ENCODE results near the genes NAV2, PRMT3 and MUC15.

DNA sequence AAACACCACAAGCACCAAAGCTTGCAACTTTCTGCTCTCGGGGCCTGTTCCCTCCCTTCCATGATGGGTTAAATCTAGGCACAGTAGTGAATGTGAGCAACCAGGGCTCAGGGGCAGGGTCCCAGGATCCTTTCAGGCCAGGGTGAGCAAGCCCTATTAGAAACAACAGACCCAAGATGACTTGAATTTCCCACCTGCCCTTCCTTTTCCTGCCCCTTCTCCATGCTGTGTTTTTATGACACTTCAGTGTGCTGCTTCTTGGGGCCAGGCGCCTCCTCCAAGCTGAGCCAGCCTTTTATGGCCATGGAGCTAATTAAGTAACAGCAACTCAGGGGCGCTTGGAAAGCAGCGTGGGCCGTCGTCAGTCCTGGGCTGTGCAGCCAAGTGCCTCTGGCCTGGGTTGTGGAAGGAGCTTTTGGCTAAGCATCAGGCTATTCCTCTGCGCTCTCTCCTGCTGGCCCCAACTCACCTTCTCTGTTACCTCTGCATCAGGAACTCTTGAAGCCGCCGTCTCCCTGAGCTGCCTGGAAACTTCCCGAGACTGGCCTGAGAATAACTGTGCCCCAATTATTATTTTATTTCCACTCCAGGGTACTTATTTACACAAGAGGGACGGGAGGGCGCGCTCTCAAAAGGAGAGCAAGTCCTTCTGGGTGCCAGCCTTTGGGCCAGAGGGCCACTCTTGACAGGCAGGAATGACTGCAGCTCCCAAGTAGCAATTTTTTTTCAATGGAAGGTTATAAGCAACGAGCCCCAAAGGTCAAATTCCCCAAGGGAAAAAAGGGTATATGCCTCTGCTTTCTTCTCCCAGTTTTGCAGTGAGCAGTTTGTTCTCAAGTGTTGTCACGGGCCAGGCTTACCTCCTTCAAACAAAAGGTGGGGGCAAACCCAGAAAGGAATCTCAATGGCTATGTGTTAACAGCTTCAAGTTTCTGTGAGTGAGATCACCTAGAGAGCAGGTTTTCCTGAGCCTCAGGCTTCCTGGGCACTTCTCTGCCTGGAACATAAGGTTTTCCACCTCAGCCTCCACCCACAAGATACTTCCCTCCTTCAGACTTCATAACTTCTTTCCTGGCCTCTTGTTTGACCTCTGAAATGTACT lies 38.6 kb upstream of the NAV2 start:
- PRO-cap, result bidirectional peak, plus-strand start at position 434 of the sequence, minus-strand start at position 224 of the sequence; unidirectional peak, minus-strand start at position 543 of the sequence

DNA sequence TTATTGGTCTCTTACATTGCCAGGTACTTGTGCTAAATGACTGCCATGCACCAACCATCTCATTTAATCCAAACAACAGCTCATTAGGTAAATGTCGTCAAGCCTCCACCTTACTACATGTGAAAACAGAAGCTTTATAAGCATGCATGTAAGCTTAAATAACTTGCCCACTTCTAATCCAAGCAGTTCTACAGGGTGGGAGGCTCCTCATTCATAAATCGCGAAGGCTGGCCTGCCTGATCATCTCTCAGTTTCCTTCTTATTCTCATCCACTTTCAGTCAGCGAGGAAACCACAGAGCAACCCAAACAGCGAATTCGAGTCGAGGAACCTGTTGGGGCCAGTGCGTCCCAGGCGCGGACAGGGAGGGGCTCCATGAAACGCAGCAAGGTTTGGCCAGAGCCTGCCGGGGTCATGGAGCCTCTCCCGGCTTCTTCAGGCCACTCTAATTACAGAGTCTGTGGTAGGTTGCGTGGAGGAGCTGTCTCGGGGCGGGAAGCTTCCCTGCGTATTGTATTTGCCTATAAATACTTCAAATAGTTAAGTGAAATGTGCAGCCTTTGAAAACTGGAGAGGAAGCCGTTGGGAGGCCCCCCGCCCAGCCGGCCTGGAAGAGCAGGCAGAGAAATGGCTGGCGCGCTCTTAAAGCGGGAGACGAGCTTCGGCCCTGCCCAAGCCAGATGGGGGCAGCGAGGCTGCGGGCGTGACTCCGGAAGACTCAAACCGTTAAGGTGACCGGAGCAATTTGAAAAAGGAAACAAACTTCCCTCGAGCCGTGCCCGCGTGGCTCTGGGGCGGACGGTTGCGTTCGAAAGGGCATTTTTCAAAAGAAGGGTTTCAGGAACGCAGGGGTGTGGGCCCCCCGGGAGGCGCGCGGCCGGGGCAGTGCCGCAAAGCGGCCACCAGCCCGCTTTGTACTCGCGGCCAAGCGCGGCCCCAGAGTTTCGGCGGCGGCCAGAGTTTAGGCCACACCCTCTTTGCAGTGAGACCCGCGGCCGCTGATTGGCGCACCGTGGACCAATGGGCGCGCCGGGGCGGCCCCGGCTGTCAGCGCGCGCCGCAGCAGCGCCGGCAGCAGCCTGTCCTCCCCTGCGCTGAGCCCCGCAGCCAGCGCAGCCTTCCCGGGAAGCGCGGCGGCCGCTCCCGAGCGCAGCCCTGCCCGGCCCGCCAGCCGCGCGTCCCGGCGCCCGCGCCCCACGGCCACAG lies at the start of gene NAV2:
NAV2 (plus strand) TSS at position 1,081 of the 1,205 bp plus-strand sequence.
- PRO-cap, result bidirectional peak, plus-strand start at position 1,081 of the sequence, minus-strand start at position 886 of the sequence

GRCh38 chr11:19730285-19730959 lies 17.8 kb downstream of the NAV2 start:
- PRO-cap, result no peak

- PRO-cap, result no peak
These were observed 62.5 kb downstream of the NAV2 start for GRCh38 chr11:19775143-19775570.

- PRO-cap, result no peak
These were observed 64.9 kb downstream of the NAV2 start for GRCh38 chr11:19777311-19778210.

- PRO-cap, result no peak
These were observed 220.8 kb downstream of the NAV2 start for GRCh38 chr11:19933047-19934217.

- PRO-cap, result no peak
These were observed 159.6 kb downstream of the DBX1 start for GRCh38 chr11:20000491-20001246.

DNA sequence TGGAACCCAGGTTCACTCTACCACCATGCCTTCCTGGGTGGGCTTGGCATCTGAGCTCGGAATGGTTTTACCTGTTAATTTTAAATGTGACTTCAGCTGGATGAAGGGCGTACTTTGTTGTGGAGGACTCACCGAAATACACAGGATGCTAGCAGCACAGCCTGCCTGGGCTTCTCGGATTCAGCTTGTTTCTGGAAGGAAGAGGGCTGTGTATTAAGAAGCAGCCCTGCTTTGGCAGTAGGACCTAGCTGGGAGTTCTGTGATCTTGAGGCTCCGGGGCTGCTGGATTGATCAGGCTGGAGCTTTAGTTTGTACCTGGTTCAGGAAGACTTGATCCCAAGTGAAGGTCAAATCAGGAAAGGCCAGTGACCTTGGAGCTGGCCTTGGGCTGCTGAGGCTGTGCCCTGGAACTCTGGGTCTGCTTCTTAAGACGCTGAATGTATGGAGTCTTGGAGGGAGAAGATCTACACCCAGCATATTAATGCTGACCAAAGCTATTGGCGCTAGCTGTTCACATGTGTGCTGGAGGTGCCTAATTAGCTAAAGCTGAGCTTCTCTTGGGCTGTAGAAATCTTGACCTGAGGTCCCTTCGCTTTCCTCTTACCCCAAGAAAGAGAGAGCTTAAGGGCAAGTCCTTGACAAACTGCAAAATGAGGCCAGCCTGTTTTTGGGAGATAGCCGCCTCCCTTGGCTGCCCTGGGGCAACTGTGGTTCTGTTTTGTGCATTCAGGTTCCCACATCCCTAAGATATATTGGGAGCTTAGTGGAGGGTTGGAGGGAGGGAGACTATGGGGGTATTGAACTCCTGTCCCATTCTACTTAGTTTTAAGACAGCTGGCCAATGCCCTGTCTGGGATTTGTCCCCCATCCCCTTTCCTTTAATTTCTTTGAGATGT lies 136.0 kb downstream of the DBX1 start:
- PRO-cap, result no peak

- PRO-cap, result bidirectional peak, plus-strand start at chr11:20387328, minus-strand start at chr11:20387175; bidirectional peak, plus-strand start at chr11:20387659, minus-strand start at chr11:20387472
These were observed at the start of gene PRMT3 for GRCh38 chr11:20387078-20387798. PRMT3 (plus strand) TSS chr11:20387716.

GRCh38 chr11:20387799-20388497 lies 432 bp downstream of the PRMT3 start:
- PRO-cap, result no peak

GRCh38 chr11:22193525-22194162 lies 759 bp downstream of the ANO5 start:
- PRO-cap, result no peak

DNA sequence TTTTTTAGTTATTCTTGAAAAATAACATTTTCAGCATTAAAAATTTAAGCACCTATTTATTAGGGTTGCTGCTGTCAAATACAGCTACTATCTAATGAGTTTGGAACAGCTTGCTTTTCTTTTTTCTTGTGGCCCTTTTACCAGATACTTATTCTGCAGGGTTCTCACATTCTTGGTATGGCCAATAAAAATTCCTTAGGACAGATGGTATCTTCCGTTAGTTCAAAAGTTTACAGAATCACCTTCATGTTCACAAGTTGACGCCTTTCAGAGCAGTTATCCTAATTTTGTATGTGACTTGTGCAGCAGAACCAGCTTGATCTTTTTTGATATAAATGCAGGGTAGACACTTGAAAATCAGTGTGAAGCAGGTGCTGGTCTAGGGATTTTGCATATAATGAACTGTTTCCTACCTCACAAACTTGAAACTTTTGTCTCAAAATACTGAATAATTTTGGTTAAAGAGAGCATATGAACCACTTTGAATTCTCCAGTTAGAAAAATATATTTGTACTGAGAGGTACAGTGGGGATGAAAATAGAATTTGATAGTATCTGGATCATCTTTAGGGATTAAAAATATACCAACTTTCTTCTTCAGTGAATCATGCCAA lies 13.7 kb downstream of the GAS2 start:
- PRO-cap, result no peak

GRCh38 chr11:25924512-25924782 lies 407.5 kb upstream of the ANO3 start:
- PRO-cap, result no peak

DNA sequence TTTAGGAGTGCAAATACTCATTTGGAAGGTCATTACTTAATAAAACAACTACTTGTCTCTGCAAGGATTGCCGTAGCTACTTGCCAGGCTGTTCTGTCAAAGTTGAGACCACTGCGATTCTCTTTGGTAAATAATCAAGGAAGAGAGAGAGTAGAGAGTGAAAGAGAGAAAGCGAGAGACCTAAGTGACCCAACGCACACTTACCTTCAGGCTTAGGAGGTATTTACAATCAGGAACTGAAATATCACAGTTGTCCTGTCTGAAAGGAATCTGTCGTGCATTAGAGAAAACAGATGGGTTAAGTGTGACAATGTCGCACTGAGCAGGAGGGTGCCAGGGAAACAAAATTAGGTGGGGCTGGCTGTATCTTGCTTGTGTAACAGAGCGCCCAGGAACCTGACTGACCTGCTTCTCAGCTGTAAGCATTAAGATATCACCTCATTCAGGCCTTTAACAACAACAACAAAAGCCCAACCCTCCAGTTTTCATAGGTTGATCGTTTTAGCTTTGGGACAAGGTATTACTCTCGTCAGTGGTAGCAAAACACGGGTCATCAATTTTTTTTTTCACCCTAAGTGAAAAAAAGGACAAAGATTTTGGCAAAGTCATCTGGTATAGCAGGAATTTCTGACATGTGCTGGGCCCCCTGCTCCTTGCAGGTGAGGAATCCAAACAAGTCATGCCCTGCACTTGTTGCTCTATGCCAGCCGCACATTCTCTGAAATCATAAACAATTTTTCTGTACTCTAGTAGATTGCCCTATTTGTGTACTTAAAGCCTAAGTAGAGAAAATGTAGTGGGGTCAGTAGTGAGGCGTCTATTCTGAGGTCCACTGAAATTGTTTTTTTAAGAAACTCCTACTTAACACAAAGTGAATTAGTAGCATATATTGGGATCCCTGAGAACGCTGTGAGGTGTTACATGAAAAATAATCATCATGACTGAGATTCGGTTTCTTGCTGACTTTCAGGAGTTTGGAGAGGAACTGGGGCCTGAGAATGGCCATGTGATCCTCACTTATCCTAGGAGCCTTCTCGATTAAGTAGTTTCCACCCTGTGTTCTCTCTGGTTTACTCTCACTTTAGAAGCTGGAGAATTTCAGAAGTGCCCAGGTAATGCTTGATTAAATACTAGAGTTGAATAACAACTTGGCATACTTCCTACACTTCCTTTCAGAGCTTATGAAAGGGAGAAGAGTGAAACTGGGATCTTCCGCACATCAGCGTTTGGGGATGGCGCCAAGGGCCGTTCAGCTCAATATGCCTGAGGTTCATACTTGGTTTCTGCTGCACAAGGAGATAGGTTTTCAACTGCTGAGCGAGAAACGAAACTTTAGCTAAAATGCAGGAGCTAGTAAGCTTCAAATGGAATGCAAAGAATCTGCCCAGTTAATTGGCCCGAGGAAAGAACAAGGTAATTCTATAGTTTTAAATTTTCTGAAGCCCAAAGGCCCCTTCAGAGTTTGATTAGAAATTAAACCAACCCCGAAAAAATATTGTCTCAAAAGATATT lies at the start of gene MUC15:
MUC15 (minus strand) TSS at position 427 of the 1,512 bp plus-strand sequence.
- PRO-cap, result unidirectional peak, minus-strand start at position 349 of the sequence; unidirectional peak, minus-strand start at position 402 of the sequence

DNA sequence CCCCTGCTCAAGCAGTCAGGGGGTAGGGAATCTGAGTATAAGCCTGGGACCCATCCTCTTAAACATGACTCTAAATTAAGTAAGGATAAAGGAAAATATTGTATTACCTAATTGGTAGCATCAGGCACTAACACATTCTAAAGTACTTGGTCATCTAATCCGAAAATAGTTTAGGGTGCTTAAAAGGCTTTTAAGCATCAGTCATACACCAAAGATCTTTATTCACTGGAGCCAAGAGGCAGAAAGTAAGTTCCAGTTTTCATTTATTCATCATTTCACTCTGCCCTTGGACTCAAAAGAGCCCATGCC lies 119.9 kb upstream of the SLC5A12 start:
- PRO-cap, result no peak

- PRO-cap, result no peak
These were observed 750 bp downstream of the FIBIN start for GRCh38 chr11:26994474-26995249.

DNA sequence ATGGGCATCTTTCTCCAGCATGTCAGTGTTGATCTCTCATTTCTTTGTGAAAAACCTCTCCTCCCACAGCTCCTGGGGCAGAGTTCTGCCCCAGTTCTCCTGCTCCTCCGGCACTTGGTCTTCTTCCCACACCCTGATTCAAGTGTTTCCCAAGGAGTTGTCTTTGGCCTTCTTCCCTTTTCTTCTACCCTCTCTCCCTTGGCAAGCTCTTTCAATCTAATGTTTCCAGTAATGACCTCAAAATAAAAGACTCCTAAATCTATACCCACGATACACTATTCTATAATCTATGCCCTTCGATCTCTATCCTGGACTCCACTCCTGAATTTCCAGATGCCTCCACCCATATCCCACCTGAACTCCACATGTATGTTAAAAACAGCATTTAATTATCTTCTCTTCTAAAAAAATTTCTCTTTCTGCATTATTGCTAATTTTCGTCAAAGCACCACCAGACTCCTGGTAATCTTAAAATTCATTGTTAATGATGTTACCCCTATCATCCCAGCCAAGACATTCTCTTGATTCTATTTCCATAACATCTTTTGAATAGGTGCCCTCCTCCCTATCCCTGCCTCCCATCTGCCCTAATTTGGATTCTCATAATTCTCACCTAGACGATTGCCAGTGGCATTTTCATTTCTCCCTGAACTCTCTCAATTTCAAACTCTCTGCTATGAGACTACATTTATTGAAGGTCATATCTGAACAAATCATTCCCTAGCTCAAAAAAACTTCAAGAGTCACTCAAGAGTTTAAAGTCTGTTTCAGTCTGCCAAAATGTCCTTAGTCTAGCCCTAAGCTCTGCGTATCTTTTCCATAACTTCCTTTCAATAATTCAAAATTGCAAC lies 42.4 kb upstream of the CCDC34 start:
- PRO-cap, result no peak

GRCh38 chr11:27431474-27432528 lies 40.8 kb downstream of the LGR4 start:
- PRO-cap, result no peak

- PRO-cap, result no peak
These were observed 4.3 kb downstream of the LGR4 start for GRCh38 chr11:27467941-27468958.

- PRO-cap, result no peak
These were observed 660 bp upstream of the LIN7C start for GRCh38 chr11:27507229-27507629.